Daoy (cell line): Measurements from ENCODE around the gene RRP9.

DNA sequence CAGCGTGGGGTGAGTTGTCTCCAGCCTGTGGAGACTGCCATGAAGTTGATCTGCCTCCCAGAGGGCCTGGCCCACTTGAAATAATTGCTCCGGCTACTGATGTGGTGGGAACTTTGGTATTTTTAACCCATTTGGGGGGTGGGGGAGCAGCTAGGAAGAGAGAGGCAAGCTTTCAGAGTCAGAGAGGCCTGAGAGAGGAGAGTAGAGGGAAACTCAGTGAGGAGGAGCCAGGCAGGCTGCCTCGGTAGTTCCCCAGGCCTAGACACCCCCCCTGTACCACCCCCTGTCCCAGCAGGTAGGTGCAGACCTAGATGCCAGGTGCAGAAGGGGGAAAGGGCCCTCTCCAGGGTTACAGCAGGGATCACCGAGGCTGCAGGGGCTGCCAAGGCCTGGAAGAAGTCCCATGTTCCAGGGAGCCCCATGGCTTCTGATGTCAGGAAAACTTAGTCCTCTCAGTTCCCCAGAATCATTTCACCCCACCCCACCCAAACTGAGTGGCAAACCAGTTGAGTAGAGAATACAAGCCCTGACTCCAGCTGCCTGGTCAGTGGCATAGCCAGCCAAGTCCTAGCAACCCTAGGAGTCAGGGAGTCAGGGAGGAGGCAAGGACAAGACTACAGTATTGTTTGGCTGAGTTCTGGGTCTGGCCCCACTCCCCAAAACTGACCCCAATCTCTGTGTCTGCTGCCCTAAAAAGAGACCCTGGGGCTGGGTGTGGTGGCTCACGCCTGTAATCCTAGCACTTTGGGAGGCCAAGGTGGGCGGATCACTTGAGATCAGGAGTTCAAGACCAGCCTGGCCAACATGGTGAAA, 7.4 kb upstream of the SEMA3B start:
- RAMPAGE, long total RNA = no peak

GRCh38 chr3:50270348-50271227, 1.6 kb downstream of the SEMA3B start:
- RAMPAGE, long total RNA = no peak

DNA sequence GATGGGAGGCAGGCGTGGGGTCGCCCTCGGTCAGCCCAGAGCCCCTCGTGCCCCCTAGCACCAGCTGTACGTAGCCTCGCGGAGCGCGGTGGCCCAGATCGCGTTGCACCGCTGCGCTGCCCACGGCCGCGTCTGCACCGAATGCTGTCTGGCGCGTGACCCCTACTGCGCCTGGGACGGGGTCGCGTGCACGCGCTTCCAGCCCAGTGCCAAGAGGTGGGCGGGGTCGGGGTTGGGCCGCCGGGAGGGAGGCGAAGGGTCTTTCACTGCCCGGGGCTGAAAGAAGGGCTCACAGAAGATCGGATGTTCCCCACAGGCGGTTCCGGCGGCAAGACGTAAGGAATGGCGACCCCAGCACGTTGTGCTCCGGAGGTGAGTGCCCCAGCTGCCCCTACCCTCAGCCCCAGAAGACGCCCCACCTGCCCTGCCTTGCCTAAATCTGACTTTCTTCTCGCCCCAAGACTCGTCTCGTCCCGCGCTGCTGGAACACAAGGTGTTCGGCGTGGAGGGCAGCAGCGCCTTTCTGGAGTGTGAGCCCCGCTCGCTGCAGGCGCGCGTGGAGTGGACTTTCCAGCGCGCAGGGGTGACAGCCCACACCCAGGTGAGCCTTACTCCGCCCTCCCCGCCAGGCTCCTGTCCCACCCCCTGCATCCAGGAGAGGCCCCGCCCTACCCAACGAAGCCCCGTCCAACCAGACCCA, 3.5 kb upstream of the LSMEM2 start:
- RAMPAGE, long total RNA = no peak

DNA sequence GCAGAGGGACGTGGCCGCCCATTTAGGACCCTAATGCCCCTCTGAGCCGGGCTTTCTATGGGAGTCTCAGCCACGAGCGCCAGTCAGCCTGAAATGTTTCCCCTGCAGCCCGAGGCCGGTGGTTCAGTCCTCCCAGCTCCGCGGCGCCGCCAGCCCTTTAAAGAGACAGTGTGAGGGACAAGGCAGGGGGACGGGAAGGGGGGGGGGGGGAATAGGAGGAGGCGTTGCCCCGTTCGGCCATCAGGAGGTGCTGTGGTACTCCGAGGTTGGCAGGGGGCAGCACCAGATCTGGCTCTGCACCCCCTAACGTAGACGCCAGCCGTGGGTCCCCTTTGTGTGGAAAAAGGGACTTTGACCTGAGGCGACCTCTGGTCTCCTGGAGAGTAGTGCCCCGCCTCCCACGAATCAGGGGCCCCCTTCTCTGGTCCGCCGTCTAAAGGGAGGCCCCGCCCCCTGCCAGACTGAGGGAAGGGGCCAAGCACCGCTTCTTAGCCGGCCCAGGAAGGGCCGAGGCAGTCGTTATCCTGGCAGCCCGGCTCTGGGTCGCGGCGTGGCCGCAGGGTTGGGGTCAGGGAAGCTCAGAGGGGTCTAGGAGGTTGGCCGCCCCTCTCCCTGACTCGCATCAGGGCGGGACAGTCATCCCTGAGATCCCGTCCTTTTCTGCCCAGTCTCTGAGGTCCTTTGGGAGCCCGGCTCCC, 777 bp downstream of the HYAL2 start:
- RAMPAGE, long total RNA = no peak

GRCh38 chr3:50323449-50324292, 1.1 kb upstream of the HYAL2 start:
- RAMPAGE, long total RNA = no peak

- RAMPAGE, long total RNA = no peak
Measured at GRCh38 chr3:50333490-50334263, 5.7 kb upstream of the TUSC2 start.

- RAMPAGE, long total RNA = no peak
Measured at GRCh38 chr3:50339696-50340119, 928 bp downstream of the RASSF1 start.

- RAMPAGE, long total RNA = no peak
Measured at GRCh38 chr3:50517970-50518564, 14.6 kb upstream of the CACNA2D2 start.

- RAMPAGE, long total RNA = no peak
Measured at GRCh38 chr3:50636840-50637176, 19.9 kb downstream of the MAPKAPK3 start.

- RAMPAGE, long total RNA = no peak
Measured at GRCh38 chr3:50978517-50978931, 303.8 kb downstream of the DOCK3 start.

DNA sequence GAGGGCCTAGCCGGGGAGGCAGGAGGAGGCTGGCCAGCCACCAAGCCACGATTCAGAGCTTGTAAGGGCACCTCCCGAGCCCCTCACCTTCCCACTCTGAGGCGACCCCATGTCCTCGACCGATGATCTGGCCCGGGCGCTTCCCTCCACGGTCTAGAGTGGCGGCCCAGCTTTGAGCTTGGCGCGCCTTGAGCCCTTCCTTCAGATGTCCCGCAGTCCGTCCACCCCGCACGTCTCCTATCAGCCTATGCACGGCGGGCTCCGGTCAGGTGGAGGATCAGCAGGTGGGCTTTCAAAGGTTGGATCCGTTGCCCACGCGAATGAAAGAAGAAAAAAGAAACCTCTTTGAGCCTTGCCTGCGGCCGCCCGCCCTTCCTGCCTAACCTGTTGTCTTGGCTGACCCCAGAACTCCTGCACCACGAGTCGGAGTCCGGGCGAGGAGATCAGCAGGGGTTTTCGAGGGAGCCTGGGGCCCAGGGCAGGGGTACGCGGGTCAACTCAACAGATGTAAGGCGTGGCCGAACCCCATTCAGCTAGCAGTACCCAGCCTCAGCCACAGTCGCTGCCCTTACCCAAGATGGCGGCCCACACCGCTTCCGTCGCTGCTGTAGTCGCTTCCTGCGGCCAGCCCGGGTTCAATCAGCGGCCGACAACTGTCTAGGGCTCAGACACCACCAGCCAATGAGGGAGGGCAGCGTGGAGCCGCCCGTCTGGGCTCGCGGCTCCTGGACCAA, 470 bp upstream of the MANF start:
- RAMPAGE, long total RNA = no peak

DNA sequence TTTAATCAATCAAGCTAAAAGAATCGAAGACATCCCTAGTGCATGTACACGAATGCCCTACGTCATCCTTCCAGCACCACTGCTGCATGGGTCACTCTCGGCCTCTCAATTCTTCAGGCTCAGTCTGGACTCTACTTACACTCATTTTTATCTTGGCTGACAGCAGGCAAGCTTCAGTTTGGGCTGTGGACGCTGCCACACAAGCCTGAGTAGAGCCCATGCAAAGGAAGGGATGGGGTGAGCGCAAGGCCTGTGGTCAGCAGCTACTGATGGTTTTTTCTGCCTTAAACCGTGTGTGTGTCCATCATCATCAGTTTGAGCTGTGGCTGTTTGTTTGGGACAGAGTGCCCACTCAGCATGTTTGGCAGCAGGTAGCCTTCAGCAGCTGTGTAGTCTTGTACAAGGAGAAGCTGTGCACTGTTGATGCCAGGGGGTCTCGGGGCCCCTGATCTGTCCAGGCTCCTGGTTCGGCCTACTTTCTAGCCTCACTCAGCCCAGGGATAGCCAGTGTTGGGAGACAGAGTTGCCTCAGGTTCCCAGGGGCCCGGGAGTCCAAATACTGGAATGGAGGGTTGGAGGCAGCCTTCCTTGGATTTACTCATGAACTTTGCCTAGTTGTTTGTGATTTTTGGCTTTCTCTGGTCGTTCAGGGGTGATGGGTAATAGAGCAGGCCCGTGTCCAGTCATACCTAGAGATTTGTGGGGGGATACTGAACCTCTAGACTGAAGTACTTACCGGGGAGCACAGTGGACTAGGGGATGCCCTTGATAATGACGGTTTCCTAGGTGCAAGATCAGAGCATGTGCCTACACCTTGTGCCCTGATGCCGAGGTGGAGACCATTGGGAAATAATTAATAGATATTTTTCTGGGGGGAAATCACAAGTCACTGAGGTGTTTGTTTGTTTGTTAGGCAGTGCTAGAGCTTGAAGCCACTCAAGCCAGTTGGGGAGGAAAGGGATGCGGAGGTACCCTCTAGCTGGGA, 3.6 kb downstream of the RBM15B start:
- RAMPAGE, long total RNA = no peak

GRCh38 chr3:51413224-51413598, 22.1 kb downstream of the RBM15B start:
- RAMPAGE, long total RNA = no peak

DNA sequence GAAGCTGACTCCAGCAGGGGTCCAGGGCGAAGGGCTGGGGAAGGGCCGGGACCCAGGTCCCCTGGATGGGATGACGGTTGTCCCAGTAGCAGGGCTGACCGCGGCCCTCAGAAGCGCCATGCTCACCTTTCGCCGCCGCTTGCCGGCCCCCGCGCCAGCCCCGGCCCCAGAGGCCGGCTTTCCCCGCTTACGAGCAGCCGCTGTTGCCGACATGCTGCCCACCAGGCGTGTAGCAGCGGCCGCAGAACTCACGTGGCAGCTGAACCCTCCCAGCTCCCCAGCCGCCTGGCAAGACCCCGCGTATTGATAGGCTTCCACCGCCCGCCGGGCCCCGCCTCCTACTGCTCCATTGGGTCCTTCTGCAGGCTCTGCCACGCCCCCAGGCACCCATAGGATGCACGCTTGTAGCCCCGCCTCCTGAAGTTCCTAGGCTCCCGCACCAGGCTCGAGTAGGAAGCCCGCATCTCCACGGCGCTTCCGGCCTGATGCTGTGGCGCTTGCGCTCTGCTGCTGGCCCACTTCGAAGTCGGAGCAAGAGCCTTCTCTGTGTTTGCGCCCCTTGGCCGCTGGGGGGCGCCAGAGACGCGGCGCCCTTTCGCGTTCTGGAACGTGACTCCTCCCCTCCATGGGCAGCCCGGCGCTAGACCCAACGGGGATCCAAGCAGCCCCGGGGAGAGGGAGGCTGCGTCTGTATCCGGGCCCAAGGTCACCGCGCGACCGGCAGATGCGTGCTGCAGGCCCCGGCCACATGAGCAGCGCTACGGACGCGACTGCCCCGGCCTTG, at the start of gene RRP9:
Gene RRP9 (minus strand): TSS at position 250 of the 784 bp plus-strand sequence.
- RAMPAGE, long total RNA = no peak

GRCh38 chr3:51968456-51968837, 1.2 kb upstream of the PCBP4 start:
- RAMPAGE, long total RNA = no peak

DNA sequence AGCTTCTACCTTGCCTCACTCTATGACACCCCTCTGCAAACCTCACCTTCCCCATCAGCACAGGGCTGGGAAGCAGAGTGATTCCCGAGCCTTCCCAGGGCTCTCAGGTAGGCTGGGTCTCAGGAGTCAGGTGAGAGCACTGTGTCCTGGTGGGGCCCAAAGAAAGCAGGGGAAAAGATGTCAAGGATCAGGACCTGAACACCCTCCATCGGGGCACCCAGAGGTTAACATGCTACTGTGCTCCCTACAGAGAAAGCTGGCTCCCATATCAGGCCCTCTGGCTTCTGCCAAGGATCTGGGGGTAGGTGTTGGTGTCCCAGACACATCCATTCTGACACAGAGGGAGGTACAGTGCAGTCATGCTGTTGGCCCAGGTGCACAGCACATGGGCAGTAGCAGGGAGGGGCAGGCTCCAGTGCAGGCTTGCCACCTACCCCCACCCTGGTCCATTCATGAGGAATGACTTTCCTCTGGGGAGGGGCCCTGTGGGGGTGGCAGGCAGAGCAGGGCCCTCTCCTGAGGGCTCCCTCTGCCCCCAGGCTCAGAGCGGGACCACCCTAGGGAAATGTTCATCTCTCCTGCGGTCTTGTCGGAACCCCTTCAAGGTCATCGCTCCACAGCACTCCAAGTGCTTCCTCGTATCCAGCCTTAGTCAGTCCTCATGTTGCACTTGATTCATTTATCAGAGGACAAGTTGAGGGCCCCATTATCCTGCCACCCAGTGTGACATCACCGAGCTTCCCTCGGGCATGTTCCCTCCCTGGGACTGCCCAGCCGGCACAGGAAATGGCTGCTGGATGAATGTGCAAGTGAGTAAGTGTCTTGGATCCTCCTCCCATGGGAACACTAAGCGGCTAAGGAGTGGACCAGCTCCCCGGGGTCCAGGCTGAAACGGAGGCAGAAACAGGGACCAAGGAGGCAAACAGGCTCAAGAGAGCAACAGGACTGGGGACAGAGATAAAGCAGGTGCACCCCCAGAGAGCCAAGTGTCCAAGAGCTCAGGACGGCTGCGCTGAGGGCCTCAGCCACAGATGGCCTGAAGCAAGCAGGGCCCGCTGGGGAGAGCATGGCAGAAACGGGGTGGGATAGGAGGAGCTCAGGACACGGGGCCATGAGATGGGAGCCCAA, 10.0 kb downstream of the DUSP7 start:
- RAMPAGE, long total RNA = no peak

GRCh38 chr3:52109448-52110047, 44.7 kb downstream of the POC1A start:
- RAMPAGE, long total RNA = no peak

GRCh38 chr3:52204258-52204919, 6.4 kb downstream of the ALAS1 start:
- RAMPAGE, long total RNA = no peak

DNA sequence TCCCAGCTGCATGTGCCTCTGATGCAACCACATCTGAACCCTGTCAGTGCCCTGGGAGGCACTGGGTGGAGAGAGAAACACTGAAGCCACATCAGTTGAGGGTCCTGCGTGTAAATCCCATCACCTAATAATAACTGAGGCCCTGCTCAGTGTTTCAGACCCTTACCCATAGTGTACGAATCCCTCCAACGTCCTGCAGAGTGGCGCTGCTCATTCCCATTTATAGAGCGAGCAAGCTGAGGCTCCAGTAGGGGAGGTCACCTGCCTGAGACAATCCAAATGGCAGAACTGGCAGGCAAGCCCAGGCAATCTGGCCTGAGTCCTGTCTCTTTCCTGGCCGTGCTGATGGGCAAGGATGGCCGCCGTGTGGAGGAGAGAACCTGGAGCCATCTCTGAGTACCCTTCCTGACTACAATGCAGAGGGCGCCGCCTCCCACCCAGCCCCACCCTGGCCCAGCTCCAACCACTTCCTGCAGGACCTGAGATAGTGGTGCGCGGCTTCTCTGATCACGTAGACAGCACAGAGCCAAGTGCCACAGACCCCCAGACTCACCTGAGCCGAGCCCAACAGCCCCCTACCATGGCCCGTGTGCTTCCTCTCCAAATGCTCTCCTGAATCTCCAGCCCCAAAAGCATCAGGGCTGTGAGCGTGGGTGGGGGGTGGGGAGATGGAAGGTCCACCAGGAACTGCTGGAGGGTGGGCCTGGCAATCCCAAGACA, 7.0 kb downstream of the TLR9 start:
- RAMPAGE, long total RNA = no peak

DNA sequence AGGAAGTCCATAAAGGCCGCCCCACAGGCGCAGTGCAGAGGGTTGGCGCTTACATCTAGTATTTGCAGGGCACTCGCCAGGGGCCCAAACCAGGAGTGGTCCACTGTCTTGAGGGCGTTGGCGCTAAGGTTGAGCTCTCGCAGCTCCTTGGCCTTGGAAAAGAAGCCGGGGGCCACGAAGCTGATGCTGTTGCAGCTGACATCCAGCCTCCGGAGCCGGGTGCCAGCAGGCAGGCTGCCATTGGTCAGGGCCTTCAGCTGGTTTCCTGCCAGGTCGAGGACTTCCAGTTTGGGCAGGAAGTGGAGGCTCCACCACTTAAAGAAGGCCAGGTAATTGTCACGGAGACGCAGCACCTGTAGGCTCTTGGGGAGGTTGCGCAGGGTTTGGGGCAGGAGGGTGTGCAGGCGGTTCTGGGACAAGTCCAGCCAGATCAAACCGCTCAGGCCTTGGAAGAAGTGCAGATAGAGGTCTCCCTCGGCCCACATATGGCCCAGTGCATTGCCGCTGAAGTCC, 3.4 kb downstream of the TLR9 start:
- RAMPAGE, long total RNA = no peak